GM23248 (cell line): ENCODE measurements around the genes ZNRD2 and KAT5.

GRCh38 chr11:65133165-65133683, 1.1 kb downstream of the SYVN1 start:
- RAMPAGE, long total RNA, result no peak

DNA sequence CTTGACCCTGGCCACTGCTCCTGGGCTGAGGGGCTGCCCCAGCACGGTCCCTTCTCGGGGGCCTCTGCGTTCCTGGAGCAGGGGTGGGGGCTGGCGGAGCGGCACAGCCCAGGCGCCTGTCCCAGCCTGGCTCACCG, 184 bp downstream of the CAPN1 start:
- RAMPAGE, long total RNA, result no peak

GRCh38 chr11:65220705-65221372, 39.1 kb downstream of the CAPN1 start:
- RAMPAGE, long total RNA, result no peak

DNA sequence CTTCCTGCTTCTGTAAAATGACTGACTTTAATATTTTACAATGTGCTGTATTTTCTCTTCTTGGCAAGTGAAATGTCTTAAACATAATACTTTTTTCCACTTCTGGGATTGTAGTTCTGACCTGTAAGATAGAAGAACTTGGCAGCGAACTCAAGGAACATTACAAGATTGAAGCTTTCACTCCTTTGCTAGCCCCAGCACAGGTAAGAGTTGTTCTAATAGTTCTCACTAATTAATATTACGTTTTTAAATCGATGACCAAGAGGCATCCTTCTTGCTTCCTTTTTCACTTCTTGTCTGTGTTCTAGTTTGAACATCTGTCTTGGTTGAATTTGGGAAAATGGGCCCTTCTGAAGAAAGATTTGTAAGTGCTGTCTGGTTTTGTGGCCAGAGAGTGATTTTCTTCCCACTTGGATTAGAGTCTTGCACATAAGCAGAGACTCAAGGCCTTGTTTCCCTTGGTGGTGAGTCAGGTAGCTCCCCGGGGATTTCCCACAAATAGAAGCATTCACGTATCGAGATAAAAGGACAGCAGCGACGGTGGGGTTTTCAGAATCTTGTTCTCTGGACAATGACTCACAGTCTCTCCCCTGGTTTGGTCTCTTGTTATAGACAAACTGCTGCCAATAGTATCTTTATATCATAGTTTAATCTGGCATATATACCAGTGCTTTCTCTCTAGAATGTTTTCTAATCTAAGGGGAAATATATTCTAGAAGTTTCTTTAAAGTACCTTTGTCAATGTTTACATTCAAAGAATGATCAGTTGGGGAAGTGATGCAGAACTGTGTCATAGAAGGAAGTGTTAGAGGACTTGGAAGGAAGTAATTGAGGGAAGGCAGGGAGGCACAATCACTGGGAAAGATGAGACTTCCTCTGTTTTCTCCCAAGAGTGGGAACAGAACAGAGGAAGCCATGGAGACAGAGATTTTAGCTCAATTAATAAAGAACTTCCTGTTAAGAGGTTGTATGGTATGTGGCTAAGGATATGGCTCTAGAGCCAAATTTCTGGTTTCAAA, 18.0 kb downstream of the POLA2 start:
- RAMPAGE, long total RNA, result no peak

DNA sequence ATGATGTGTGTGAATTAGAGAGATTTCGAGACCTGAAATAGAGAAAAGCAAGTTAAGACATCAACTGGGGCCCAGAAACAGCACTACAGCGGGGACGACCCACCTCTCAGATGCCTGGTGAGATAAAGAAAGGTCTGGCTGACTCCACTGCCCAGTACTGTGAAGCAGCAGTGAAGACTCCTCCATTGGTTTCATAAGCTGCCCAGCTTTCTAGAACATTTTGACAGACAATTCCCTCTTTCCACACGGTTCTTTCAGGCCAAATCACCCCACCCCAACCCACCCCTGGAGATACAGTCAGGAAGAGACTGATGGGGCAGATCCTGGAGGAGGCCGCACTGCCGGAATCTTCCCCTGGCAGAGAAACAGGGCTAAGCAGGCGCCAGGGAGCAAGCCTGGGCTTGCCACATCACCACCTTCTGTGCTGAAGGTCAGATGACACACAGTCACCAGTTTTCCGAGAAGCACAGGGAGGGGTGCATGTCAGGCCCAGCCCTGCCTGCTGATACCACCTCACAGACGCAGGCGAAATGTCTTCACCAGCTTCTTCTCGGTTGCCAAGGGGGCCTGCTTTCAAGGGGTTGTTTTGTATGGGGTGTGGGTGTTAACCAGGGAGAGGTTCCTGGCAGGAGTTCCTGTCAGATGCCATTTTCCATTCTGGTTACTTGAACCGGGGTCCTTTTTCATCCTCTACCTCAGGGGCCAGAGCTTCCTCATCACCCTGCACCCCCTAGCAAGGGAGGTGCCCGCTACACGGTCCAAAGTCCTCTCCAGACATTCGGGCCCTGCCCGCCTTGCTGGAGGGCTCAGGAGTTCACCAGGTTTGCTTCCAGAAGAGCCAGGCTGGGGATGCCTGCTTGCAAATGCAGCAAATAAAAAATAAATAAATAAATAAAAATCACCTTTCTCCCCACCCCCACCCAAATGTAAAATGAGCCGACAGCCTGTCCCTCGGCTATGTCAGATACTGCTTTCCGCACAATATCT, 34.8 kb downstream of the FRMD8 start:
- RAMPAGE, long total RNA, result no peak

GRCh38 chr11:65435580-65436404, 49.4 kb downstream of the FRMD8 start:
- RAMPAGE, long total RNA, result no peak

DNA sequence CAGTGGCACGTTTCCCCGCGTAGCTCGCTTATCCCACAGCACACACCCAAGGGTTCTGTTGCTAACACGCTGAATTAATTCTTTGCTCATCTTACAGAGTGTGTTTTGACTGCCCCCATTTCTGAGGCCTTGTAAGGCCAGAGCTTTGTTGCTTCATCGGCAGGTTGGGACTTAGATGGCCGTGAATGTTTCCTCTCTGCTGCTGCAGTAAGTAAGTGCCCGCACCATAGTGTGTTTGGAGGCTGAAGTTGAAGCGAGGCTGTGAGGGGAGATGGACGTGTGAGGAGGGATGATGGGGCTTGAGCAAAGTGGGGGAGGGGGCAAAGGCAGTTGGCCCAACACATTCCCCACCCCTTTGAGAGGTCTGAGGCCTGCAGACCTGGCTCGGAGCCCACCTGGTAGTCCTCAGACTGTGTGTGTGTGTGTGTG, 57.4 kb downstream of the FRMD8 start:
- RAMPAGE, long total RNA, result no peak

DNA sequence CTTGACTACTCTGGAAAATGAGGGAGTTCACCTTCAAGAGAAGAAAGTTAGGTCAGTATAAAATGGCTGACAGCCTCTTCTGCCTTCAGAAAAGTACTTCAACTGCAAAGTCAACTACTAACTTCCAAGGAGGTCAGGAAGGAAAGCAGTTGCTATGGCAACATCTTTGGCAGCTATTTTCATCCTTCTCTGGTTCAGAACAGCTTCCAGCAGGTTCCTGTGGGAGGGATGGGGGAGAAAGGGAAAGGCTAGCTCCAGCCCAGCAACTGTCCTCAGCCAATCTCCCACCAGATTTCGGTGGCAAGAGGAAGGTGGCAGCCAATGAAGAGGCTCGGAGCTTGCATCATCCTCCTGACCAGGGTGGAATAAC, 37.5 kb upstream of the SCYL1 start:
- RAMPAGE, long total RNA, result no peak

DNA sequence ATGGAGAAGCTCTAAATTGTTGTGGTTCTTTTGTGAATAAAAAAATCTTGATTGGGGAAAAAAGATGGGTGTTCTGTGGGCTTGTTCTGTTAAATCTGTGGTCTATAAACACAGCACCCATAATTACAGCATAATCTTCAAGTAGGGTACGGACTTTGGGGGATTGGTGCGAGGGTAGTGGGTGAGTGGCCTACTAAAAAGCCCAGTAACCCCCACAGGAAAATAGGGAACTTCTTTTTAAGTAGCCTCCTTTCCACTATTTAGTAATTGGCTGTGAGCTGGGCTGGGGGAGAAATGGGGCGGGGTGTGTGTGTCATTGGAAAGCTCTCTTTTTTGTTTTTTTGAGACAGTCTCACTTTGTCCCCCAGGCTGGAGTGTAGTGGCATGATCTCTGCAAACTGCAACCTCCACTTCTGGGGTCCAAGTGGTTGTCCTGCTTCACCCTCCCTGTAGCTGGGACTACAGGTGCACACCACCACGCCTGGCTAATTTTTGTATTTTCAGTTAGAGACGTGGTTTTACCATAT, 18.4 kb upstream of the SCYL1 start:
- RAMPAGE, long total RNA, result no peak

GRCh38 chr11:65521931-65522589, 2.8 kb upstream of the SCYL1 start:
- RAMPAGE, long total RNA, result no peak

DNA sequence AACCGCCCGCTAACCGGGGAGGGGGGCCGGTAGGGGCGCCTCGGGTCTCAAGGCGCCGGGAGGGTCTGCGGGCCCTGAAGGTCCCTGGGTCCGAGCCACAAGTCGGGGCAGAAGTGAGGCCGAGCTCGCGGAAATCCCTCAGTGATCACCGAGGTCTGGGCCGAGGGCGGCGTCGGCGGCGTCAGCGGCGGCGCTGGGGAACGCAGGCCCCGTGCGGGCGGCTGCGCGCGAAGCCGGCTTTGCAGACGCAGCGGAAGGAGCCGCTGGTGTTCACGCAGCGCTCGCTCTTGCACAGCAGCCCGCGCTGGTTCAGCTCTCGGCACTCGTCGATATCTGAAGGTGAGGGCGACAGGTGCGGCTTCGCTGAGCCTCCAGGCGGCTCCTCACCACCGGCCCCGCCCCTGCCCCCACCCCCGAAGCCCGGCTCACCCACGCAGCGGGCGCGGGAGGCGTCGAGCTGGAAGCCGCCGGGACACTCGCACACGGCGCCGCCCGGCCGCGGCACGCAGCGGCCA, 14.1 kb downstream of the SCYL1 start:
- RAMPAGE, long total RNA, result no peak

DNA sequence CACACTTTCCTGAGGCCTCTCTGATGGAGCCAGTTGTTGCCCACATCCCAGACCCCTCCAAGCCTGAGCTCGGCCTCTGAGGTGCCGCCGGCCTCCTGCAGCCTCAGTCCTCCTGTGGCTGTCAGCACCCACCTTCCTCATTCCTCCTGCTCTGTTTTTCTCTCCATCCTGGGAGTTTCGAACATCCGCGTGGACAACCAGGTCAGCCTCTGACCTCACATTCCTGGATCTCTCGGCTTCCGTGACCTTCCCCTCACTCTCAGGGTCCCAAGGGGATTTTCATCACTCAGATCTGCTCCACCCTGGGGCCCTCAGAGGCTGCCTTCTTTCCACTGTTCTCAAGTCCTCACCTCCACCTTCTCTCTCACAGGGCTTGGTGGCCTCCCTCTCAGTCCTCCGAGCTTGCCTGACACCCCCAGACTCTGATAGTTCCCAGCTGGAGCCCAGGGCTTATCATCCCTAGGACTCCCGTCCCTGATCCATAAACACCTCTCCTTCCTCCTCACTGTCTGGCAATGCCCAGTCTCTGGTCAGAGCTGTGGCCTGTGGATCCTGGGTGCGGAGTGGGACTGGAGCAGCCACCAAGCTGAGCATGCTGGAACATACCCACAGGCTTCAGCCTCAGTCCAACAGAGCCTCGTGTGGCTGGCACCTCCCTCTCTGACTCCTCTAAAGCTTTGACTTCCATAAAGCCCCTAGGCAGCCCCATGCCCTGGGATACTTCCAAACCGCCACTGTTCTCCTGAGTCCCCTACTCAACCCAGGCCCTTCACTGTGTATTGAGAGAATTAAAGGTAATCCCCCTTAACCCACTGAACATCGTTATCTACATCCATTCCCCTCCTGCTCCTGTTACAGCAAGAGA, 14.0 kb downstream of the LTBP3 start:
- RAMPAGE, long total RNA, result no peak

- RAMPAGE, long total RNA, result start-site peak on the plus strand at chr11:65570470-65570486, 256 and 113 reads in 2 replicates
Measured at GRCh38 chr11:65569384-65570681, at the start of gene ZNRD2. Gene ZNRD2, plus strand, starts transcription at chr11:65570477.

DNA sequence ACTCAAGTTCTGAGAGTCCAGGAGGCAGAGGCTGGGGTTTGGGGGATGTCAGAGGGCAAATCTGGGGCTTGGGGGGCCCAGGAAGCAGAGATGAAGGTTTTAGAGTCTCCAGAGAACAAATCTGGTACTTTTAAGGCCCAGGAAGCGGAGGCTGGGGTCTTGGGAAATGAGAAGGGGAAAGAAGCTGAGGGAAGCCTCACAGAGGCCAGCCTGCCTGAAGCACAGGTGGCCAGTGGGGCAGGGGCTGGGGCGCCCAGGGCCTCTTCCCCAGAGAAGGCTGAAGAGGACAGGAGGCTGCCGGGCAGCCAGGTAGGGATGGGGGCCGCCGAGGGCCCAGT, 7.6 kb downstream of the EHBP1L1 start:
- RAMPAGE, long total RNA, result no peak

DNA sequence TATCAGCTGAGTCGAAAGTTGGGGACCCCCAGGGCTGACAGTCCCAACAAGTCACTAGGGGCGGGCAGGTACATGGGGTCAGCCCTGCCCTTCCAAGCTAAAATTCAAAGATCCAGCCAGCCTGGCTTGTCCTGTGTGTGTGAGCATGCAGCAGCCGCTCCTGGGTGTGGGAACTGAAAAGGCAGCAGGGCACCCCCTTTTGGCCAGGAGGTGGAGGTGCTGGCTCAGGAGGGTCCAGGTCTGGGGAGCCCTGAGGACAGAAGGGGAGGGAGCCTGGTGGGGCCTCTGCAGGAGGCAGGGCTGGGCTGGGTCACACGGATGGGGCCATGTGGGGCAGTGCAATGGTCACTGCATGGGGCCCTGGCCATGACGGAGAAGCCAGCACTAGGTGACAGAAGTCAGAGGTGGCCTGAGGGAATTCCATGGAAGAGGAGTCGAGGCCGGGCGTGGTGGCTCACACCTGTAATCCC, 6.9 kb downstream of the KCNK7 start:
- RAMPAGE, long total RNA, result no peak

DNA sequence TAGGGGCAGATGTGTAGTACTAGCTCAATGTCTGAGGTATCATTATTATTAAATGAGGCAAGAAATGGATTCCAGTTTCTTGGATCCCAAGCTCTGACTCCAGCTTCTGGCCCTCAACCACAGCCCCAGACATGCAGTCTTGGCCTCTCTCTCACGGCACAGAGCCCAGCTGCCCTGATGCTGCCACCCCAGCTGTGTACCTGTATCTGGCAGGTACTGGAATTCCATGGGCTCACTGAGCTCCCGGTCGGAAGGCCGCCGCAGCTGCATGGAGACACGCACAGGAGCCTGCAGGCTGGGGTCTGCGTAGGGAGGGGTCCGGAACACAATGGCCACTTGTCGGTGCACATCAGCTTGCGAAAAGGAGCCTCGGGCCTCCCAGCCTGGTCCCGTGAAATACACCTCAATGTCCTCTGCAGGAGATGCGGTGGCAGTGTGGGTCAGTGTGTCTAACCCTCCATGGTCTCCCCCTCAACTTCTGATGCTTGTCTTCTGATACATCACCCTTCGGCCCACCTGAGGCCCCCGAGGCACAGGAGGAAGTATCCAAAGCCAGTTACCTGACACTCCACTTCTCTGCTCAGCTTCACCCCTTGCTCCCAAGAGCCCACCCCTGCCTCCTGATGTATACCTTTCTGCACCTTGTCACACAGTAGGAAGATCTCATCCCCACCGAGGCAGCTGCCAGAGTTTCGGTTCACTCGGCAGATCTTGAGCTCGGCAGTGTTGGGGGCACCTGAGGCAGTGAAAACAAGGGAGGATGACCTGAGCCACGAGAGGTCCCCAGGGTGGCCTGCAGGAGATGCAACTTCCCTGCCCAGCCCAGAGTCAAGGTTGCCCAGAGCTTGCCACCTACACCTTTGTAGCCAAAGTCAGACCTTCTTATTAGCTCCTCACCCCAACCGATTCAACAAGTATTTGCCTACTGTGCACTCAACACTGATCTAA, 4.4 kb downstream of the RELA start:
- RAMPAGE, long total RNA, result no peak

GRCh38 chr11:65711973-65713176, at the start of gene KAT5:
Gene KAT5, plus strand, starts transcription at chr11:65712252.
- RAMPAGE, long total RNA, result no peak

GRCh38 chr11:65774087-65774587, 6.6 kb downstream of the AP5B1 start:
- RAMPAGE, long total RNA, result no peak

DNA sequence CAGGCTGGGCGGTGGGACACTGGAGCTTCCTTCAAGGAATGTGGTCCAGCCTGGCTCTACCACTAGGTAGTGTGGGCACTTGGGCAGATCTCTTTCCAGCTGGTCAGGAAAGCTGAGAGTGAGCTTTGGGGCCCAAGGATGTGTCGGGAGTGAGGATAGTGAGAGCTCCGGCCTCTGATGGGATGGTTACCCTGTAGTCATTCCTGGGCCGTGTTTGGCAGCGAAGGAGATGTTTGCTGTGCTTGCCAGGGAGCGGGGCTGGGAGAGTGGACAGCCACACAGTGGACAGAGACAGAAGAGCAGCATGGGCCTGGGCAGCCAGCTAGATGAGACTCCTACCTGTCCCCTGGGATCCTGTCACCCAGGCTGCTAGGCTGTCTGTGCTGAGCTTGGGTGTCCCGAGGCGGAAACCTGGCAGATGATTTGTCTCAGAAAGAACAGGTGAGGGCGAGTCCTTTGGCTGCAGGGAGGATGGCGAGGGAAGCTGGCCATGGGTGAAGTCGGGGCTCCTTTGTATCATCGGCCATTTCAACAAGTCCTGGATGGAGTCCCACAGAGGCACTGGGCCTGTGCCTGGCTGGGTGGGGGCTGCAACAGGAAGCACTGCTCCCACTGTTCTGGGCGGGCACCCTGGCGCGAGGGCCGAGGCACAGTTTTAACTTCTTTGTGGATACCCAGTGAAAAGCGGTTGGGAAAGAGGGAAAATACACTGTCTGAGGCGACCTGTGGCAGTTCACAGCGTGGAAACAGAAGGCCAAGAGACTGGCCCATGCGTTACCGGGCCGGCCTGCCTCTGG, 3.8 kb downstream of the OVOL1 start:
- RAMPAGE, long total RNA, result no peak

DNA sequence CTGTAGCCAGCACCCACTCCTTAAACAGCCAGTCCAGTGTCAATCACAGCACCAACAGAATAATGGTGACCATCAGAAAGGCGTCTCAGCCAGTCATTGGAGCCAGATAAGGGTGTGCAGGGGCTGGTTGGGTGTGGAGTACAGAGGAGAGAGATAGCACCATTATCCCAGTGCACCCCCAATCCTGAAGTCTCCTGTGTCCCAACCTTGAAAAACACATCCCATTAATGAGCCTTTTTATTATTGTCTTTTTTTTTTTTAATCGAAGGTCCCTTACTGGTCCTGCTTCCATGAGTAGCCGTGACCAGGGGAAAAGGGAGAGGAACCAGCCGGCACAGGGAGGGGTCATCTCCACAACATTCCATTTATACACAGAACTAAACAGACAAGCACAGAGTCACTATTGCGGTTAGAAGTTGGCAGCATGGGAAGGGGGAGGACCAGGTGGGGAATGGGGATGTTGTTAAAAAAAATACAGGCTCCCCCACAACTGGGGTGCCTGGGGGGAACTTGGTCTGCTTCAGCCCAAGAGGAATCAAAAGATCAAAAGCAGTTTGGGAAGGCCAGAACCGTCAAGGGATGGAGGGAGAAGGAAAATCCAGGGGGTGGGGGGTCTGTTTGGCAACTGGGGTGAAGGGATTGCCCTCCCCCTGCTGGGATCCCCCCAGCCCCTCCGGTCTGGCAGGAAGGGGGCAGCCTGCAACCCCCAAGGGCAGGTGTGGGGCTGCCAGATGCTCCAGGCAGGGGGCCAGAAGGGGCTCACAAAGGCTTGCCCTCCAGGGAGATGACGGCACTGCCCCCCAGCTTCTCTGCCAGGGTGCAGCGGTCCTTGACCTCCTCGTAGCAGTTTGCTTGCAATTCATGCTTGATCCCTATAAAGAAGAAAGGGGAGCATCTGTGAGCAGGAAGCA, 3.1 kb downstream of the CFL1 start:
- RAMPAGE, long total RNA, result no peak